REH cell (cell line): ENCODE results near the genes OCLN, SERF1B, SERF1A and SMN1.

- PRO-cap, result no peak
Observed at GRCh38 chr5:69491816-69492926, at the start of gene OCLN. Gene OCLN (plus strand): TSS chr5:69492790.

DNA sequence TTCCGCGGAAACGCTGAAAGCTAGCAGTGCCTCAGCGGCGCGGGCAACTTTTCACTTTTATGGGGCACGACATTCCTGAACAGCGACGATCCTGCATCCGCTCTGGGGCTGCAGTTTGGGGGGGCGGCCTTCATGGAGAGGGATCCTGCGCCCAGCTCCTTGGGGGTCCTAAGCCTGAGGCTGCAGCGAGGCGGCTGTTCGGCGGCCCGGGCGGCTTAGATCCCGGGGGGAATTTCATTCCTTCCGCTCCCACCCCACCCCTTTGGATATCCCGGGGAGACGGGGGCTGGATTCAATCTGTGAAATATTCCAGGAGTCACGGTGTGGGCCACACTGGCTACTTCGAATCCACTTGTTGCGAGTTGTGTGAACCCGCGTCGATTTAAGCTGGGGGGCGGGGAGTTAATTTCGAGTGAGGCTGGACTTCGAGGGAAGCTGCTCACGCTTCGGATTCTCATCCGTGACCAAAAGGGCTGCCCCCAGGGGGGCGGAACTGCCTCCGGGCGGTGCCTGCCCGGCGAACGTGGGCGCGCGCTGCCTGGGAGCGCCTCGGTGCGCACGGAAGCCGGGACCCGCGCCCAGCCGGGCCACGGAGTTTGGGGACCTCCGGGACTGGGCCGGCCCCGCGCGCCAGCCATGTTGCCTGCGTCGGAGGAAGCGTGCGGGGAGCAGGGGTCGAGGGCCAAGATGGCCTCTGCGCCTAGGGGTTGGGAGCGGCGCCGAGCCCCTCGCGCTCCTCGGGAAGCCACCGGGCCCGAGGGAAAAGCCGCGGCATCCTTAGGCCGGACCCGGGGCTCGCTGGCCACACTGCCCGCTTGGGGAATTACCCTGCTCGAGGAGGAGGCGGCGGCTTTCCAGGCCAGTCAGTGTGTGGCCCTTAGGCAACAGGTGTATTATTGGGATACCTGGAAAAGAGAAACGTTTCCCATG is 823 bp downstream of the OCLN start:
- PRO-cap, result no peak

GRCh38 chr5:70024887-70025492 is at the start of gene SERF1B:
Gene SERF1B (plus strand): TSS chr5:70025251.
- PRO-cap, result no peak

- PRO-cap, result bidirectional peak, plus-strand start at chr5:70586278, minus-strand start at chr5:70586233
Observed at GRCh38 chr5:70585973-70586409, 314.5 kb upstream of the SERF1A start.

DNA sequence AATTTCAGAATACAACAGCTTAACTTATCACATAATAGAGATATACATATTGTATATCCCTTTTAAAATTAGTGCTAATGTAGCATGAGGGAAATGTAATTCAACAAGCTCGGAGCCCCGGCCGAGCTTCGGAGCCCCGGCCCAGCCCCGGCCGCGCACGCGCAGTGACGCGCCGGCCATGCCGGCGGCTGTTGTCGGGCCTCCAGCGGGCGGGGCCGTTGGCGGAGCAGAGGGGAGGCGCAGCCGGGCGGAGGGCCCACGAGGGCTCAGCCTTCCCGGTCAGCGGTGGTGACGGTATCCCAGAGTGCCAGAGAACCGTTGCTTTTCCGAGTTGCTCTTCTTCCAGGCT is at the start of gene SERF1A:
TSS of gene SERF1A (plus strand) at position 164 of the 349 bp plus-strand sequence.
- PRO-cap, result no peak

GRCh38 chr5:70924922-70925289 is at the start of gene SMN1:
Gene SMN1 (plus strand): TSS chr5:70925087.
- PRO-cap, result no peak

- PRO-cap, result no peak
Observed at GRCh38 chr5:71020646-71020979, 4.5 kb downstream of the NAIP start.

- PRO-cap, result no peak
Observed at GRCh38 chr5:71589328-71589532, 2.1 kb downstream of the MCCC2 start.

GRCh38 chr5:71648959-71649377 is 61.8 kb downstream of the MCCC2 start:
- PRO-cap, result no peak

DNA sequence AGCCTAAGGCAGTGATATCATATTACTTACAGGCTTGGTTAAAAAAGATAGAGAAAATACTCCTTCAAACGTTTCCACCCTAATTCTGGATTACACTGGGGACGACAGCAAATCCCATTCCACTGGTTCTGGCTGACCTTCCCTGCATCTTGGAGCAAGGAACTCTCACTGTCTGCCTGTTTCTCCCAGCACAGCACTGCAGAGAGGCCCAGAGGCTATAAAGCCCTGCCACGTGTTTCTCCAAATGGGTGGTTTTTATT is 34.4 kb downstream of the MAP1B start:
- PRO-cap, result no peak

DNA sequence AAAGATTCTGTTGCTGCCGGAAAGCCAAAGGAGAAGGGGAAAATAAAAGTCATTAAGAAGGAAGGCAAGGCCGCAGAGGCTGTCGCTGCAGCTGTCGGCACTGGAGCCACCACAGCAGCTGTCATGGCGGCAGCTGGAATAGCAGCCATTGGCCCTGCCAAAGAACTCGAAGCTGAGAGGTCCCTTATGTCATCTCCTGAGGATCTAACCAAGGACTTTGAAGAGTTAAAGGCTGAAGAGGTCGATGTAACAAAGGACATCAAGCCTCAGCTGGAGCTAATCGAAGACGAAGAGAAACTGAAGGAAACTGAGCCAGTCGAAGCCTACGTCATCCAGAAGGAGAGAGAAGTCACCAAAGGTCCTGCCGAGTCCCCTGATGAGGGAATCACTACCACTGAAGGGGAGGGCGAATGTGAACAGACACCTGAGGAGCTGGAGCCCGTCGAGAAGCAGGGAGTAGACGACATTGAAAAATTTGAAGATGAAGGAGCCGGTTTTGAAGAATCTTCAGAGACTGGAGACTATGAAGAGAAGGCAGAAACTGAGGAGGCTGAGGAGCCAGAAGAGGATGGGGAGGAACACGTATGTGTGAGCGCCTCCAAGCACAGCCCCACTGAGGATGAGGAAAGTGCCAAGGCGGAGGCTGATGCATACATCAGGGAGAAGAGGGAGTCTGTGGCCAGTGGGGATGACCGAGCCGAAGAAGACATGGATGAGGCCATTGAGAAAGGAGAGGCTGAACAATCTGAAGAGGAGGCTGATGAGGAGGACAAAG is 88.6 kb downstream of the MAP1B start:
- PRO-cap, result no peak

GRCh38 chr5:72199099-72200126 is 92.1 kb downstream of the MAP1B start:
- PRO-cap, result no peak

DNA sequence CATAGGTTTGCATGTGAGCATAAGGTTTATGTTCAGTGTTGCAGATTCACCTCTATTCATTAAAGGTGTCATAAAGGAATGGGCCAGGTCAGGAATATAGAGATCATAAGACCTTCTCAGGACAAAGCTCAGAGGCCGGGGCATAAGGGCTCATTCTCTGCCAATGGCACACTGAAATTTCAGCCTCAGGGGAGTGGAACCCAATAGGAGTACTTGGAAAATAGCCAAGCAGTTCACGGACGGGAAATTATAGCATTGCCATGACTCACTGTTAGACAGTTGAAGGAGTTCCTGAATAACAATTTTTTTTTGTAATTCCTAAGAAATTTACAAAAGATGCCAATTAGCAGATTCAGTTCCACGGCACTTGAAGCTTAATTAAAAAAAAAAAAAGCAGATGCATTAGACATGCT is 58.4 kb downstream of the PTCD2 start:
- PRO-cap, result no peak

DNA sequence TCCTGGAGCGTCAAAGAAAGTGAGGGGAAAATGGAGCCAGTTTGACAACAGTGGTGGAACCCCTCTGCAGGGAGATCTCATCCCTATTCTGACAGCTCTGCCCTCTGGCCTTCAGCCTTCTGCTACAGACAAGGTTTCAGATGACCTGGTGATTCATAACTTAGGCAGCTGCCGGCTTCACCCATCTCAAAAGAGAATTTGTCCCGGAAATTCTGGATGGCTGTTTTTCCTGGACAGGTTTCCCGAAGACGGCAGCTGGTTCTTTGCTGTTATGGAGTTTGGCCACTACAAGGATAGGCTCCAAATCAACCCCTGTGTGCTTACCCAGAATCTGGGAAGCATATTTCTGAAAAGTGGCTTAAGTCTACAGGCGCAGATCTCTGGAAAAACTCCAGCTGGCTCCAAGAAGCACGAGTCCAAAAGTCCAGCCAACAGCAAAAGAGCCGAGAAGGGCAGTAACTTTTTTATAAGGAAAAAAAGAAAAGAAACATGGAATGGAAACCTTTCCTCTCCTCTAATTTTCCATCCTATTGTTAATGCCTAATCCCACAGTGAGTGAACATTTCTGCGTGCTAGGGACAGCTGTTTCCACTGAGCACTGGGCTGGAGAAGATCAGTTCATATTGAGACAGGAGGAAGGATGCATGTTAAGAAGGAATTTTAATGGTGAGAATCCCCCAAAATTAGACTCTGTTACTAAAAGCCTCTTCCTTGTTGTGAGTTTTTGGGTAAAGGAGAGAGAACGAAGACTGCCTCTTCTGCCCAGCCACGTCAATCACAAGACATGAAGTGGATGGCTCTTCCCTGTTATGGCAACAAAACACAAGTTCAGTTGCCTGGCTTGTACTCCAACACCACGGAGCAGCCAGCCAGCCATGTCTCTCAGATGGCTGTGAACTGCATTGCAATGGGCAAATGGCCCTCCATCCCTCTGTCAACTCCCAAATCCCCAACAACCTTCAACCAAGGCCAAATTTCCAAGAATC is 54.4 kb downstream of the ZNF366 start:
- PRO-cap, result no peak

GRCh38 chr5:72818696-72819333 is 2.4 kb downstream of the TNPO1 start:
- PRO-cap, result no peak

GRCh38 chr5:73093811-73094419 is 26.5 kb upstream of the TMEM171 start:
- PRO-cap, result no peak

DNA sequence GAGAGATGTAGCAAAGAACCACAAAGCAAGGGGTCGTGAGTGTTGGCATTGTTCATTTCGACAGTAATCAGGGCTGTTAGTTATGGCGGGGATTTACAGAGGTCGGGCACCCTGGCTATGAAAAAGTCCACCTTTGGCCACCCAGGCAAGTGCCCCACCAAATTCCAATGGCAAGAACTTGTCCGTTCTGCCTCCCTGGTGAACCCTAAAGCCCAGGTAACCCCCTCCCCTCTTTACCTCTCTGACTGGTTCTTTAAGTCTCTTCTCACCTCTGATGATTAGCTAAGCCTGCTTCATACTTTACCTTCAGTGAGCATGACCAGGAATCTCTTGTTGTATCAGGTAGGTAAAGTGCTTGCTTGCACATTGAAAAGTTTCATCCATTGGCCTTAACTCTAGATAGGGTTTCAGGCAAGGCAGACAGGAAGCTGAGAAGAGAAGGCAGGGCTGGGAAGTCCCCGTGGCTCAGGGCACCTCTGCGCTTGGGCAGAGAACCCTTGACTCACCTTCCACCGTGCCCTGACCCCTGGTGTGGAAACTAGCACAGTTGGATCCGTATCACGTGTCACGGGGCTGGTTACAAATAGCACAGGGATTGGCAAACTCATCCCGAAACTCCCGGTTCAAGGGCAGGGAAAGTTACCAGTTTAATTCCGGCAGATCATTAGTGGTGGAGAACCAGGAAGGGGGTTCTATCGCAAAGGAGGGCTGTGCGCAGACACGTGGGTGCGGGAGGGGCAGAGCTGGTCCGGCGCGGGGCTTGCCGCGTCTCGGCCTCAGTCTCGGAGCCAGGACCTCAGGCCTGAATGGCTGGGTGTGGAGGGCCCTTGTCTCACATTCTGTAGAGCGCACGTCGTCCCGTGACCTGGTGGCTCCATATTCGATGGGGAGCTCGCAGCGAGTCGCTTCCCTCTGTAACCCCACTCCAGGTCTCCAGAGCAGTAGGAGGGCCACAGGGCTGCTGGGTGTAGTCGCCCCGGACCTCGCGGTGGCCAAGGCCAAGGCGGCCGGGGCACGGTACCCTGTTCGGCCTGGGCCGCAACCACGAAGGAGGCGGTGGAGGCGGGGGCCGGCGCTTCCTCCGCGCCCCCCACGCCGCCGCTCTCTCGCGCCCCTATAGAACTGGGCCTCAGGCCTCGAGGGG is 914 bp upstream of the TMEM171 start:
- PRO-cap, result no peak

DNA sequence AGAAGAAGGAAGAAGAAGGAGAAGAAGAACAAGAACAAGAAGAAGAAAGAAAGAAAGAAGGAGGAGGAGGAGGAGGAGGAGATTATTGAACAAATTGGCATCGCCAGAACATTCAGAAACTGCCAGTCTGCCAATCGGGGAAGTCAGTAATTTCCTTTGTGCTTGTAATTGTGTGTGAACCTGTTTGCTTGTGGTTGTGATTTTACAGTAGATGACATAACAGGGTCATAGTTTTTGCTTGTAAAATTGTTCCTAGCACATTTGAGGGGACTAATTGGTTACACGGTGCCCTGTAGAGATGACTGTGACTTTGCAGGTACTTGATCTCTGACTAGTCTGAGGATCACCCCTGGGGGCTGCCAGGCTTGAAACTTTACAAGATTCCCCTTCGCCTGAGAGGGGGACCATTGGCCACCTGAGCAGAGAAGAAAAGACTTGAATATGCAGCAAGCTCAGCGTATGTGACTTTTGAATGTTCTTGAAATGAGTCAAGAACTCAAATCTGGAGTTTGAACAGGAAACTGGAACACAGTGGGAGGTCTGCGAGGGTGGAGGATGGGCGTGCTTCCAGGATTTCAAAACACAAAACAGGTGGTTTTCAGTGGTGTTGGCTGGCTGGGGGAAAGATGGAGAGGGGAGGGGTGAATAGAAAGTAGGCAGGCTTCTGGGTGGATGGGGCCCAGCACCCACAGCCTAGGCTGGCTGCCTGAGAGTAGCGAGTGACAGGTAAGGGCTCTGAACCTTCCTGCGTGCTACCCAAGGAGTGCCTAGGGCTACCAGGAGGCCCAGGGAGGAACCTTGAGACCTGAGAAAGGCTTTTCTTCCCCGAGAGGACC is 40.5 kb downstream of the TMEM174 start:
- PRO-cap, result no peak

GRCh38 chr5:73544392-73545191 is 20.8 kb downstream of the ANKRA2 start:
- PRO-cap, result no peak

- PRO-cap, result no peak
Observed at GRCh38 chr5:73653896-73655159, 28.3 kb downstream of the ARHGEF28 start.